ENCODE measurements around a stretch of chr6.

DNA sequence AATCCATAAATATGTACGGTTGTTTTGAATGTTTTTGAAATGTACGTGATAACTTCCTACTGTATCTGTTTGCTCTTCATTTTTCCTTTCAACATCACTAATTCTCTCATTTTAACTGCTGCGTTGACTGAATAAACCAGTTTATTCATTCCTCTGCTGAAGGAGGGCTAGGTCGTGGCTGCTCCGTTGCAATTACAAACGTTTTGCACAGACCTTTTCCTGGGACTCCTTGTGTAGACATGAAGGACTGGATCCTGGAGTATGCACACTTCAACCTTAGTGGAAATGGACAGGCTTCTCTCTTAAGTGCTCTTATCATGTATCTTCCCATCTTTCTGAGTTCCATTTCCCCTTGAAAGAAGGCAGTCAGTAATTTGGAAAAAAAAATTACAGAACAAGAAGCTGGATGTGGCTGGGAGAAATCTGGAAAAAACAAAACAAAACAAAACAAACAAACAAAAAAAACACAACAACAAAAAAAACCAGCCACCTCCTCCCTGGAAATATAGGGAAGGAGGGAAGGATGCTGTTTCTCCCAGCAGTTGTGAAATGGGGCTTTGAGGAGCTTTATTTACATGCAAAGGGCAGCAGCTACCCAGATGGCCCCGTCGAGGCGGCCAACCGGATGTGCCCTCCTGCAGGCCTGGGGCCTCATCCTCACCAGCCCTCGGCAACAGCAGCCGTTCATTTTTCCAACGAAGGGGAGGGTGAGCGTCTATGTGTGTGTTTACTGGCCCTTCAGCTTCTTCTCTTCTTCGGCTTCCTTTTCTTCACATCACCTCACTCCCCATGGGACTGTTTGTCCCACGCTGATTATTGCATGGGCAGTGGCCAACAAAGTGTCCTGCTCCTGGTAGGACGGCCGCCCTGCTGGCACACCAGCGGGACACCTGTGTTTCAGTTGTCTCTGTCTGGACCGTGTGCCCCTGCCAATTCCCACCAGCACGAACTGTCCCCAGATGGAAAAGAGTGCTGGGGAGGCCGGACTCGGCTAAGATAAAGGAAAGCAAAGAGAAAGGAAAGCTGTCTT, 56.6 kb downstream of the FAM50B start:
- RRBS = no CpG with 5 or more reads among the region's 23 CpGs

DNA sequence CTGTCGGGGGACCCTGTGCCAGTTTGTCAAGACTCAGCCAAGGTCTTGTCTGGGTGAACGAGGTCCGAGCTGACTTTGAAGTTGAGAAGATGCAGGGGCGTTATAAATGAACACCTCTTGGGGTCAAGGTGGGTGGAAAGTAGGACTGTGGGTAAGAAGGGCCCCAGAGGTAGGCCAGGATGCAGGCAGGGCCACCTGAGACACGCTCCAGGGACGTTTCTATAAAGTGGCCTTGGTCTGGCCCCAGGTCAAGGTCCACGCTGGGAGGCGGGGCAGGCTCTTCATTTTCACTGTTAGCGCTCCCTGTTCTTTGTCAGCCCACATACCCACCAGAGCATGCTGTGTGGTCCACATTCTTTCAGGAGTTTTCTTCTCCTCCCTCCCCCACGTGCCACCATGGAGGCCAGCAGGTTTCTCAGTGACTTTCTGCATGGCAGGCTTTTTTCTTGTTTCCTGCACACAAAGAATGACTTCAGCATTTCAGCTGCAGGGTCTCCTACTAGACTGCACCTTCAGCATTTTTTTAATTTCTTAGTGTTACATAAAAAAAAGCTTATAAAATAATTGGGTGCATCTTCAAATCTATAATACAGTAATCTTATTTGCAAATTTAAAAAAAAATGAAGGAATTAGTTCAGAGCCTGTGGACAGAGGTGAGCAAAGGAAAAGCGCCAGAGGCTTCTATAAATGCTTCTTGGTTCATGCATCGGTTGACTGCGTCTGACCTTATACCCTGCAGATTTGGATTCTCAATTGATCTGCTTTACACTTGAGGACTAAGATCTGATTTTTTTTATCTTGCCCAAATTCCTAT, 57.5 kb downstream of the FAM50B start:
- RRBS = no CpG with 5 or more reads among the region's 13 CpGs

GRCh38 chr6:3911768-3912636, 62.8 kb downstream of the FAM50B start:
- RRBS = no CpG with 5 or more reads among the region's 8 CpGs

DNA sequence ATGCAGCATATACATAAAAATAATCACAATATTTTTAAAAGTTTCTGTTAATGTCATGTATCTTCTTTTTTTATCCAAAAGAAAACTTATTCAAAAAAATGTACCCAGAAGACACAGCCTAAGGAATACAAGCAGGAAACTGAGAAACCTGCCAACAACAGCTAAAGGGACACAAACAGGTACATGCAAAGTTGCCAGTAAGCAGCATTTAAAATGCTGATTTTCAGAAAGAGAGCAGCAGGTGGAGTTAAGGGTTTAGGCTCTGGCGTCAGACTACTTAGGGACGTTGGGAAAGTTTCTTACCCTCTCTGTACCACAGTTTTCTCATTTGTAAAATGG, 13.5 kb downstream of the ECI2 start:
- RRBS = no CpG with 5 or more reads among the region's 2 CpGs

DNA sequence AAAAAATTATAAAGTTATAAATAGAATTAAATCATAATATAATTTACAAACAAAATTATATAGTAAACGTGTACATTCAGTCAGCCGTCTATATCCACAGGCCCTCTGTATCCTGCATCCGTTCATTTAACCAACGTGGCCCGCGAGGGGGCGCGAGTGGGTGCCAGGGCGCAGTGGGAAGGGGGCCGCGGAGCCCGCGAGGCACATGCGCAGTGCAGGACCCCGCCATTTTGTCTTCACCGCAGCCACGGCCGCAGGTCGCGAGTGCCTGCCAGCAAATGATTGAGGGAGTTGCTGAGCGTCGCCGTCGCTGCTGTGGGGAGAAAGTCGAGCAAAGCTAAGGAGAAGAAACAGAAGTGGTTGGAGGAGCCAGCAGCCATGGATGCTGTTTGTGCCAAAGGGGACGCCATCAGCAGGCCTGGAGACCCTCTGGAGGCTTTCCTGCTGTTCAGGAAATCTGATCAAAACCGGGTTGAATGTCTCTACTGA, 53.5 kb upstream of the ECI2 start:
- RRBS = no CpG with 5 or more reads among the region's 27 CpGs

DNA sequence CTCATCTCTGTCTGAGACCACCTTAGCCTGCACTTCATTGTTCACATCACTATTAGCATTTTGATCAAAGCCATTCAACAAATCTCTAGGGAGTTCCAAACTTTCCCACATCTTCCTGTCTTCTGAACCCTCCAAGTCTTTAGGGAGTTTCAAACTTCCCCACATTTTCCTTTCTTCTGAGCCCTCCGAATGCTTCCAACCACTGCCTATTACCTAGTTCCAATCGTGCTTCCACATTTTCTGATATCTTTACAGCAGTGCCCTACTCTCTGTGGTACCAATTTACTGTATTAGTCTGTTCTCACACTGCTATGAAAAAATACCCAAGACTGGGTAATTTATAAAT, 84.2 kb upstream of the ECI2 start:
- RRBS = no CpG with 5 or more reads among the region's 2 CpGs

- RRBS = no CpG with 5 or more reads among the region's 5 CpGs
Measured at GRCh38 chr6:4728065-4728501, 48.1 kb upstream of the CDYL start.

- RRBS = no CpG with 5 or more reads among the region's 10 CpGs
Measured at GRCh38 chr6:4772705-4773246, 3.4 kb upstream of the CDYL start.

- RRBS = no CpG with 5 or more reads among the region's 21 CpGs
Measured at GRCh38 chr6:4793570-4794938, 17.9 kb downstream of the CDYL start.

DNA sequence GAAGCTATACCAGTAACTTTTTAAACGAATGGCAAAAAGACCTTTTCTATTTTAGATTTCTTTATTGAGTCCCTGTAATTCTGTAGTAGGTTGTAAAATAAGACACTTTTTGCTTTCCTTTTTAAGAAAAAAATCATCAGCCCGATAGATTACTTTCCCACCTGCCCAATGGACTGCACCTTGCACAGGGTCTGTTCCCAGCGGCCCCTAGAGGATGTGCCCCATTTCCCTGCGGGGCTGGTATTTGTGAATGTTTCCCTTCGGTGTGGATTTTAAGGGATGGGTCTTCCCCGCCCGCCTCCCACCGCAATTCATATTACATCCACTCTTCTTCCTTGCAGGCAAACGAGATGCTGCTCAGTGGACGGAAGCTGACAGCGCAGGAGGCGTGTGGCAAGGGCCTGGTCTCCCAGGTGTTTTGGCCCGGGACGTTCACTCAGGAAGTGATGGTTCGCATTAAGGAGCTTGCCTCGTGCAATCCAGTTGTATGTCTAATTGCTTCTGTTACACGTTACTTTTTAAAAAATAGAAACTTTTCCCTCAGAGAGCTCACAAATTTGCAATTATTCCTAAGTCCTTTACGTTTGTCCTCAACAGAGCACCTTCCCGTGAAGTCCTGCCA, 51.8 kb downstream of the RPP40 start:
- RRBS = no CpG with 5 or more reads among the region's 19 CpGs

DNA sequence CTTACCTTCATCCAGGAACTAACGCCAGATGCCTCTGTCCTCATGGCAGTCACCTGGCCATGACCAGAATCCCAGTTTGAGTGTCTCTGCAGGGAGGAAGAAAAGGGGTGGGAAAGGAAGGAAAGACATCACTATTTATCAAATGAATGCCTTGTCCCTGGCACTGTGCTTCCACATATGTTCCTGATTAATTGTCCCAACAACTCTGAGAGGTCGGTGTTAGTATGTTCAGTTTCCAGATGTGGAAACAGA, 31.1 kb upstream of the PPP1R3G start:
- RRBS = no CpG with 5 or more reads among the region's 2 CpGs

DNA sequence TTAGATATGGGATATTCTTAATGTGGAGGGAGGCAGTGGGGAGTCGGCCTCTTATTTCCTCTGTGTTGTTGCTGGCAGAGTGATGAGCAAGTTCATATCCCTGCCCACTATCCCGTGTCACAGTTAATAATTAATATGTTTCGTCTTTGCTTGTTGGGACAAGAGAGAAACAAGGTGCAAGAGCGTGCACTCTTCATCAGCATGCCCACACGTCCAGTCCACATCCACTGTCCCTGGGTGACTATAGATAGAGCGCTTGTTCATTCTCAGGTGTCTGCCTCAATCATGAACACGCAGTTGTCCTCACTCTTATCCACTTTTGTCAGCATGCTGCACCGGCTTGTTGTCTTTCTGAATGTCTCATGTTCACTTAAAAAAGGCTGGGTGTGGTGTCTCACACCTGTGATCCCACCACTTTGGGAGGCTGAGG, 34.0 kb downstream of the PPP1R3G start:
- RRBS = no CpG with 5 or more reads among the region's 8 CpGs

- RRBS = no CpG with 5 or more reads among the region's 5 CpGs
Measured at GRCh38 chr6:5446286-5447021, 185.1 kb downstream of the FARS2 start.

GRCh38 chr6:5471710-5472720, 210.7 kb downstream of the FARS2 start:
- RRBS = no CpG with 5 or more reads among the region's 14 CpGs

- RRBS = no CpG with 5 or more reads among the region's 7 CpGs
Measured at GRCh38 chr6:5663253-5663747, 343.4 kb downstream of the NRN1 start.

DNA sequence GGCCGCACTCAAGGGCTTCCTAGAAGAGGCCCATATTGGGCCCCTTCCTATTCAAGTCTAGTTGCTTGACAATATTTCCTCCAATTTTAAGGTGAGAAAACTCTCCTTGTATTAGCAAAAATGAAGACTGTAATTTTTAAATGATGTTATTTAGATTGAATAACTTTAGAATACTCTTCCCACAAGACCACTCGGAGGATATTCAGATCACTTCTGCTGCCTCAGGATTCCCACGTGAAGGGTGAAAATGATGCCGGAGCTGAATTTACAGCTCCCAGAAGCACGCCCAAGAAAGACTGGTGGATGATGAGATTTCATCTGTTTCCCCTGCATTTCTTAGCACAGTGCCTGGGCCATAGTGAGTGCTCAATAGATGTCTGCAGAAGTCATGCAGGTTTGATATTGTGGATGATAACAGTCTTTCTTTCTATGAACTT, 320.9 kb downstream of the NRN1 start:
- RRBS = no CpG with 5 or more reads among the region's 5 CpGs

DNA sequence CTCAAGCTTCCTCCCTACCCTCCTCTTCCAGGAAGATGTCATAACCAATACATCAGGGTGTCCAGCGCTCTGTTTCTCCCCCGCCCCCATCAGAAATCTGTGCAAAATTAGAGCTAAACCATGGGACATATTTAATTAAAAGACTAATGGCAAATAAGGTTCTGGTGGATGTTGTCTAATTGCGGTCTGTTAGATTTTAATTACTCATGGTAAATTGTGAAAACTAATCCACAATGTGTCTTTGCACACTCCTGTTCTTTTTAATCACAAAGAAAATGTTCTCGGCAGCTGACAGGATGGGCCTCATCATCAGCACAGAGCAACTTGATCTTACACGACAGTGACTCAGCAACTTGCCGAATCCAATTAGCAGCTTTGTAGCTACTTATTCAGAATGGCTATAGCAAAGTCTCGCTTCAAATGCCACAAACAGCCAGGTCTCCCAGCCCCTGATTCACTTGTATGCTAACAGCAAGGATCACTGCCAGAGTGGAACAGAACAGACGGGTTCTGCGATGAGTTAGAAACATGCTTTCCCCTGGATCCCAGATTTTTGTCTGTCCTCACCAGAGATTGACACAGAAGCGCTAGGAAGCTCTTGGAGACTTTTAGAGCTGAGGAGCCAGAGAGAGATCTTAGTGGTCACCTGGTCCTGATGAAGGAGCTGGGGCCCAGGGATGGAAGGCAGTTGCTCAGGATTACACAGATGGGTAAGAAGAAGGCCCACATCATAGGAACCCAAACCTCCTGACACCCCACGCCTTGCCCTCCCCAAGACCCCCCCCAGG, 254.4 kb downstream of the NRN1 start:
- RRBS = no CpG with 5 or more reads among the region's 11 CpGs

- RRBS = no CpG with 5 or more reads among the region's 10 CpGs
Measured at GRCh38 chr6:5764252-5764983, 242.3 kb downstream of the NRN1 start.

- RRBS = no CpG with 5 or more reads among the region's 2 CpGs
Measured at GRCh38 chr6:5936077-5936505, 70.6 kb downstream of the NRN1 start.

DNA sequence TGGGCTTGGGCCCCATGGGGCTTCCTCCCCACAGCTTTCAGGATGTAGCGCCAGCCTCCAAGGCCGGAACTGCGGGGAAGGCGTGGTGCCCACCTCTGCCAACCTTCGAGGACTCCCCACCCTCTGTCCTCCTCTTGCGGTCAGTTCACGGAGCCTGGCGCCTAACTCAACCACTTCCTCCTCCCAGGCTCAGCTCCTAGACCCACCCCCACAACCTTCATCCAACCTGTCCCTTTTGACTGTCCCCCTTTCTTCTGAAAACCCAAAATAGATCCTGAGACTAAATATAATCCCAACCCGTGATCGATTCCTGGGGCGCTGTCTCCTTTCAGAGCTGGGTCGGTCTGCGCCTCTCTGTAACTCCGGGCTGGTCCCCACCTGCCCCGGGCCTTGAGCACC, 6.7 kb downstream of the NRN1 start:
- RRBS = no CpG with 5 or more reads among the region's 15 CpGs

Data from BE2C (cell line).